Melanocyte of skin (primary cell): ENCODE data around the genes PEX6, MRPL2, ABCC10 and YIPF3.

- CAGE, long polyA plus RNA, 2 experiments, result no peak in any of the 2 experiments
Measured at GRCh38 chr6:42929877-42930700, 809 bp downstream of the CNPY3 start.

- CAGE, long polyA plus RNA, 2 experiments, result no peak in any of the 2 experiments
Measured at GRCh38 chr6:42961007-42961651, 575 bp downstream of the GNMT start.

- CAGE, long polyA plus RNA, 2 experiments, result start-site peak on the minus strand in 1 of 2 experiments, at chr6:42979173-42979234 at its widest, 37 to 55 reads per replicate
Measured at GRCh38 chr6:42979107-42980189, at the start of gene PEX6. TSS of gene PEX6 (minus strand) at chr6:42979181.

DNA sequence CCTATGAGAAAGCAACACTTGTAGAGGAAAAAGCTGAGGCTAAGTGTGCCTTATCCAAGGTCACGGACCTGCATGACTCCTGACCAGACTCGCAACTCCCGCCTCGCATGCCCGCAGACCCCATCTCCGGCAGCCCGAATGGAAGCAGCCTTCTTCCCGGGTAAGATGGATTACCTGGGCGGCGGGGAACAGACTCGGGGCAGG, 220 bp downstream of the MRPL2 start:
- CAGE, long polyA plus RNA, 2 experiments, result no peak in any of the 2 experiments

DNA sequence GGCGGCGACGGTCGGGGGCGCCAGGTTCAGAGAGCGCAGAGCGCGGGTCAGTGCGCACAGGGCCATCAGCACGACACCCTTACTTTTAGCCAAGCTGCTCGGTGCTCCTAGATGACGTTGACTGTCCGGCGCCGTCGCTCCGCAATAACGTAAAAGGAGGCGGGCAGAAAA, at the start of gene MRPL2:
Gene MRPL2 (minus strand): TSS at position 119 of the 171 bp plus-strand sequence.
- CAGE, long polyA plus RNA, 2 experiments, result start-site peak on the minus strand in 1 of 2 experiments, centred at position 95 of the sequence, 47 to 519 reads per replicate

GRCh38 chr6:43144065-43144656, 26.9 kb upstream of the SRF start:
- CAGE, long polyA plus RNA, 2 experiments, result no peak in any of the 2 experiments

DNA sequence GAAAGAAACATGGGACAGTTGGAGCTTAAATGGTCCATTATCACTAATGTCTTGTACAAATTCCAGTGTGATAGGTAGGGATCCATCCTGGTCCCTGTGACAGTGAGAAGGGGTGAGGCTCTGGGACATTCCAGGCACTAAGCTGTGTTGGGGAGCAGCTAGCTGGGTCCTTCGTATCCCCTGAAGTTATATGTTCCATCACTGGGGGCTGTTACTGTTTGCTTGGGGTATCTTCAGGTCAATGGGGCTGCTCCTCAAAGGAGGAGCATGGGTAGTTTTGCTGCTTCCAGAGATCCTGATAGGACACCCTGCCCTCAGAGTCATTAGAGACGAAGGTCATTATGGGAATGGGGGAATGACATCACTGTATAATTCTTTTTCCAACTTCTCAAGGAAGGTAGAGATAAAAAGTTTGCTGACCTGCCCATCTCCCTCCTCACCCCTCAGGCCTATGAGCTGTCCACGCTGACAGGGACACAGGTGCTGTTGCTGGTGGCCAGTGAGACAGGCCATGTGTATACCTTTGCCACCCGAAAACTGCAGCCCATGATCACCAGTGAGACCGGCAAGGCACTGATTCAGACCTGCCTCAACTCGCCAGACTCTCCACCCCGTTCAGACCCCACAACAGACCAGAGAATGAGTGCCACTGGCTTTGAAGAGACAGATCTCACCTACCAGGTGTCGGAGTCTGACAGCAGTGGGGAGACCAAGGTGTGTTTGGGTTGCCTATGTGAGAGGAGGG, 2.5 kb downstream of the SRF start:
- CAGE, long polyA plus RNA, 2 experiments, result no peak in any of the 2 experiments

GRCh38 chr6:43340174-43340679, 29.2 kb downstream of the ZNF318 start:
- CAGE, long polyA plus RNA, 2 experiments, result no peak in any of the 2 experiments

DNA sequence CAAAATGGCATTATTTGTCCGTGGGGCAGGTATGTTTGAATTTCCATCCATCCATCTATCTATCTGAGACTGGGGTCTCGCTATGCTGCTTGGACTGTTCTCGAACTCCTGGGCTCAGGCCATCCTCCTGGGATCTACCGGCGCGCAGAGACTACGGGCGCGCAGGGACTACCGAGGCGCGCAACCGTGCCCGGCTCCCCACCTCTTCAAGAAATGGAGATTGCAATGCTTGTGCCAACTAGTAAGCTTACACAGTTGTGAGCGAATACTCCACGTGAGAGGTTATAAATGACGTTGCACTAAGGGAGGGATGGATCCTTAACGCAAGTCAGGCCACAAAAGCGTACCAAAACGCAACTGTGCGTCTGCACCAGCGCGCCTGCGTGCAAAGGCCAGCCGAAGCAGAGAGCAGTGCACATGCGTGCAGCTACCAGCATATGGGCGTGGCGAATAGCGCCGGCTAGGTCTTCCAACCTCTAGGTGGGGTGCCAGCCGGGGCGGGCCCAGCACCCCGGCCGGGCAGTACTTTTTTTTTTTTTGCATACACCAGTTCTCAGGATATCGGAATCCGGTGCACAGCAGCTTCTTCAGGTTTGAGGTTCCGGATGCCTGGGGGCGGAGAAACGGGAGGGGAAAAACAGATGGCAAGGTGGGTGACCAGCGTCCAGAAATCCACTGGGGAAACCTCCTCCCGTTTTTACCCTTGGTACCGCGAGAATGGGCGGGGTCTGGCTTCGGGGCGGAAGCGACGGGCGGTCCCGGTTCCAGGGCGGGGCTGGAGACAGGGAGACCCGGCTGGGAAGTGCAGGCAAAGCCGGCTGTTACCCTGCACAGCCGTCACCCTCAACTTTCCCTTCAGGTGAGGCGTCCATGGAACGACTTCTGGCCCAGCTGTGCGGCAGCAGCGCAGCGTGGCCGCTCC, at the start of gene ABCC10:
Gene ABCC10 (plus strand): TSS at position 433 of the 922 bp plus-strand sequence.
- CAGE, long polyA plus RNA, 2 experiments, result start-site peak on the plus strand in 1 of 2 experiments, centred at positions 451 to 782 of the sequence, 27 to 143 reads per replicate

- CAGE, long polyA plus RNA, 2 experiments, result start-site peak on the plus strand in 1 of 2 experiments, at chr6:43517095-43517109 at its widest, 57 to 131 reads per replicate; start-site peak on the minus strand in 1 of 2 experiments, at chr6:43516870-43516926 at its widest, 42 to 231 reads per replicate
Measured at GRCh38 chr6:43516256-43517252, at the start of gene YIPF3. TSS of gene YIPF3 (minus strand) at chr6:43516926.

DNA sequence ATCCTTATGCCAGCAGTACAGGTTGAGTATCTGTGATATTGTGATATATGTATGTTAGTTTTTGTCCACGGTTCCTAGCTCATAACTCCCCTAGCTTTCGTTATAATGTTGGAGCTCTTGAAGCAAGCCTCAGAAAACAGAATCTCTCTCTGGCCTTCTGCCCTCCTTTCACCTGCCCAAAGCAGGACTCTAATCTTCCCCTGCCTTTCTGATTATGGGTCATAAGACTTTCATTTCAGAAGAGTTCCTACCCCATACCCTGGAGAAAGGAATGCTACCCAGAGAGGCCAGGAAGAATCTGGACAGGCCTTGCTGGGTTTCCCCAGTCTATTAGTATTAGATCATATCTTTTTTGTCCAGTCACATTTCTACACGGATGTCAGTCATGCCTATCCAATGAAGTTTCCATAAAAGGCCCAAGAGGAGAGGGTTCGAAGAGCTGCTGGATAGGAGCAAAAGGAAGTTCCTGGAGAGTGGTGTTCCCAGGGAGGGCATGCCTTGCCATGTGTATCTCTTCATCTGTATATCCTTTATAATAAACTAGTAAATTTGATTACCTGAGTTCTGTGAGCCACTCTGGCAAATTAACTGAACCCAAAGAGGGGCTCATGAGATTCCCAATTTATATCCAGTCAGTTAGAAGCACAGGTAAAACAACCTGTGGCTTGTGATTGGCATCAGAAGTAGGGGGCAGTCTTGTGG, 3.2 kb downstream of the POLH start:
- CAGE, long polyA plus RNA, 2 experiments, result no peak in any of the 2 experiments

GRCh38 chr6:43668033-43668688, 19.4 kb downstream of the MRPS18A start:
- CAGE, long polyA plus RNA, 2 experiments, result no peak in any of the 2 experiments

DNA sequence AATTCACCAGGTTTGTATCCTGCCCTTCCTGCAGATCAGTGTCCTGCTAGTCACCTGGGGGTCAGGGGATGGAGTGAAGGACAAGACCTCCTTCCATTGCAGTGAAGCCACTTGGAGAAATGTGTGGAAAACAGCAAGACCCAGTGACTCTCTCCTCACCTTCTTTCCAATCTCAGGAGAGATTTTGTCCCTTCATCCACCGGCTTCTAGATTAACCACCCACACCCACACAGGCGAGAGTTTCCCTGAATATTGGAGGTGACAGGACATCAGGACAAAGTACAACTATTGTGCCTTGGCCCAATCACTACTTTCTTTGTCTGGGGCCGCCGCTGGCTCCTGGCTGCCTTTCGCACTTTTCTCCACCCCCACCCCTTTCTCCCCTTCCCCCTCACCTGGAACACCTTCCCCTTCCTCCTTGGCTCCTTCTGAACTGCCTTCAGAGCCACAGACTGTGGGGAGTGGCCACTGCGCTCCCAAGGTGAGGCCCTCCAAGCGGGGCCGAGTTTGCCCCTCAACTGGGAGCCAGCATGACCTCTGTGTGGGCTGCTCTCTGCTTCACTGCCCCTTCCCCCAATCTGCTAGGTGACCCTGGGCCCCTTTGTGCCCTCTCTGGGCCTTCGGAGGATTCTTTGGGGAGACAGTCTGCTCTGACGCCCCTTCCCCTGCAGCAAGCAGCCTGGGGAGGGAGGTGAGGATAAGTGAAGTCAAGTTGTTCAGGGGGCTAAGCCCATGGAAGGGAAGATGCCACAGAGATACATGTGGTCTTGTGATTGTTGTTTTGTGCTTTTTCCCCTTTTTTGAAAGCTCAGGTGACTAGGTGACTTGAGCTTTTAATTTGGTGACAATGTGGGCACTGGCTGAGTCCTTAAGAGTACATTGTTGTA, 3.0 kb upstream of the VEGFA start:
- CAGE, long polyA plus RNA, 2 experiments, result no peak in any of the 2 experiments

GRCh38 chr6:43780342-43781455, 10.7 kb downstream of the VEGFA start:
- CAGE, long polyA plus RNA, 2 experiments, result no peak in any of the 2 experiments

GRCh38 chr6:43798667-43799476, 28.9 kb downstream of the VEGFA start:
- CAGE, long polyA plus RNA, 2 experiments, result no peak in any of the 2 experiments

DNA sequence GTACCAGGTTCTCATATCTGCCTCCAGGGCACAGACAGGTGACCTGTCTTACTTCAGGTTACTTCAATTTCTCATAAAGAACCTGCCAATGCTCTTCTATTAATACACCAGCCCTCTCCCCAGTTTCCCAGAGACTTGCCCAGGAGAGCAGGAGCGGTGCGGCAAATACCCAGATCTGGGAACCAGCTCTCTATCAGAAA, 102.0 kb downstream of the VEGFA start:
- CAGE, long polyA plus RNA, 2 experiments, result no peak in any of the 2 experiments

- CAGE, long polyA plus RNA, 2 experiments, result no peak in any of the 2 experiments
Measured at GRCh38 chr6:43890822-43891664, 121.0 kb downstream of the VEGFA start.

DNA sequence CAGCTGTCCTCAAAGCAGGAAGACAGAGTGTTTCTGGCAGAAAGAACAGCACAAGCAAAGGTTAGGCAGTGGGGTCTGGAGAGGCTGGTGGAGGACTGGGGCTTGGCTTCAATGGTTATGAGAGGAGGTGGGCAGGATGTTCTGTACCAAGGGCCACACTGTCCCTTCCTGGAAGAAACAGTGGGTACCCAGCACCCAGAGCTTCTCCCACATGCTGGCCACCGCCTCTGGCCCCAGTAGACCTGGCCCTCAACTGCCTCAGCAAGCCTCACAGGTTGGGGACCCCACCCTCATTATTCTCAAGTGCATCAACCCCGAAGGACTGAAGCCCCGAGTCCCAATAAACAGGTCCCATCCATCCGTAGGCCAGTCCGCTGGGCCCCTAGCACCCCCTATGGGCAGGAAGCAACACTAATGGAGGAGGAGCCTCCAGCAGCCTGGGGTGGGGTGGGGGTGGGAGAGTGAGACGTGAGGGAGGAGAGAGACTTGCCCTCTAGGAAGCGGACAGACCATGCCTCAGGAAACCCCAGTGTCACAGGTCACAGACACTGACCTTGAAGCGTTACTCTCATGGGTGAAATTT, 126.1 kb downstream of the MRPL14 start:
- CAGE, long polyA plus RNA, 2 experiments, result no peak in any of the 2 experiments

DNA sequence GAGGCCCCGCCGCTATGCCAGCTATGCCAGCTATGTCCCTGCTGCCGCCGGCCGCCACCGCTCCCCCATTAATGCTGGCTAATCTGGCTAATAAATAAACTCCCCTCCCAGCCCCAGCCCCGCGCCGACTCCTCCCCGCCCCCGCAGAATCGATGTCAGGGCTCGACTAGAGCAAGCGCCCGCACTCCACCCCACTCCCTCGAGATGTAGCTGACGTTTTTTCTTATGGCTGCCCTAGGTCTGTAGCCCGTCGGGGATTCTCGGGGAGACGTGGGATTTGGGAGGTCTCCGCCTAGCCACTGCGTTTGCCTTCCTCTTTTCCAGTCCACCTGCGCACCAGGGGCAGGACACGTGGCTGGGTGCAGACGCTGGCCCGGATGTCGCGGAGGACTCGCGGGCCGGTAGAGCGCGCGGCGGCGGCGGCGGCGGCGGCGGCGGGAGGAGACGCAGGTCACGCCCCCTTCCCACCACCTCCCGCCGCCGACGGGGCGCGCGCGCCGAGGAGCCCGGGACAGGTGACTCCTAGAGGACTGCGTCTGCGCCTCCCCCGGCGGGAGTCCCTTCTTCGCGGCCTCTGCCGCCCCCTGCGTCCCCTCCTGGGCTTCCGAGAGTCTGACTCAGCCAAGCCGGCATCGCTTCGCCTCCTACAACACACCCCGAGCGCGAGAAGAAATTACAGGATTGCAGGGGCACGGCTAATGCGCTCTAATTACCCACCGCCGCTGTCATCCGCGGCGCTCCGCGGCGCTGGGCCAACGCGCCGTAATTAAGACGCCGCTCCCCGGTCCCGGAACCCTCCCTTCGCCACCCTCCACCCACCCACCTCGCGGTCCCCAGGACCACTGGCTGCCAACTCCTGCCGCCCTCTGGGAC, 124.7 kb downstream of the MRPL14 start:
- CAGE, long polyA plus RNA, 2 experiments, result no peak in any of the 2 experiments

DNA sequence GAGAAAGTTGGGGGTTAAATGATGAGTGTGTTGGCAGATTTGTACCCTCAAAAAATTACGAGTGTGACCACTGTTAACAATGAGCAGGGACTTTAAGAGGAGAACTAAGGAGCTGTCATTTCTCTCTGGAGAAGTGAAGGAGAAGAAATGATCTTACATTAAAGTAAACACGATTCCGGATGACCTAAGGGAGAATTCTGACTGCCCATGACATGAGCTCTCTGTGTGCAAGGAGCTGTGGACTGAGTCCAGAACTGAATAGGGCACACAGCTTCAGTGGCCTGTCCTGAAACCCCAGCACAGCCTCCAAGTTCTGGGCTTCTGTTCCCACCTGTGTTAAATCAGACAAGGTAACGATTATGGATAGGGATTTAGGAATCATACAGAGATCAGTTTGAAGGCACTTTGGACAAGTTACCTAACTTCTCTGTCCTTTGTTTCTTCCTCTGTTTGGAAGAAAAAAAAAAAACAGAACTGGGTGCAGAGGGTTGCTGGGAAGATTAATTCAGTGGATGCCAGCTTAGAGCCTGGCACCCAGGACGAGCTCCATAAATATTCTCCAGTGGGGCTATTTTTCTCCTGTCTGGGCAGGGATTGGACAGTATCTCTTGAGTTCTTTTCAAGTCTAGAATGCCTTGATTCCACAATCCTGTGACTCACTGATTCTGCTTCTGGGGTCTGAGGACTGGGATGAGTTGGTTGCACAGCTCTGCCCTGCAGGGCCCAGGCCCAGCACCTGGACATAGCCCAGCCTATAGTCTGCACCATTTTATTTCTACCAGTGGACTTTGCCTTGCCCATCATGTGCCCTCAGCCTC, 65.7 kb downstream of the MRPL14 start:
- CAGE, long polyA plus RNA, 2 experiments, result no peak in any of the 2 experiments